Endothelial cell (in vitro differentiated cells): ENCODE data around the gene FUT7.

DNA sequence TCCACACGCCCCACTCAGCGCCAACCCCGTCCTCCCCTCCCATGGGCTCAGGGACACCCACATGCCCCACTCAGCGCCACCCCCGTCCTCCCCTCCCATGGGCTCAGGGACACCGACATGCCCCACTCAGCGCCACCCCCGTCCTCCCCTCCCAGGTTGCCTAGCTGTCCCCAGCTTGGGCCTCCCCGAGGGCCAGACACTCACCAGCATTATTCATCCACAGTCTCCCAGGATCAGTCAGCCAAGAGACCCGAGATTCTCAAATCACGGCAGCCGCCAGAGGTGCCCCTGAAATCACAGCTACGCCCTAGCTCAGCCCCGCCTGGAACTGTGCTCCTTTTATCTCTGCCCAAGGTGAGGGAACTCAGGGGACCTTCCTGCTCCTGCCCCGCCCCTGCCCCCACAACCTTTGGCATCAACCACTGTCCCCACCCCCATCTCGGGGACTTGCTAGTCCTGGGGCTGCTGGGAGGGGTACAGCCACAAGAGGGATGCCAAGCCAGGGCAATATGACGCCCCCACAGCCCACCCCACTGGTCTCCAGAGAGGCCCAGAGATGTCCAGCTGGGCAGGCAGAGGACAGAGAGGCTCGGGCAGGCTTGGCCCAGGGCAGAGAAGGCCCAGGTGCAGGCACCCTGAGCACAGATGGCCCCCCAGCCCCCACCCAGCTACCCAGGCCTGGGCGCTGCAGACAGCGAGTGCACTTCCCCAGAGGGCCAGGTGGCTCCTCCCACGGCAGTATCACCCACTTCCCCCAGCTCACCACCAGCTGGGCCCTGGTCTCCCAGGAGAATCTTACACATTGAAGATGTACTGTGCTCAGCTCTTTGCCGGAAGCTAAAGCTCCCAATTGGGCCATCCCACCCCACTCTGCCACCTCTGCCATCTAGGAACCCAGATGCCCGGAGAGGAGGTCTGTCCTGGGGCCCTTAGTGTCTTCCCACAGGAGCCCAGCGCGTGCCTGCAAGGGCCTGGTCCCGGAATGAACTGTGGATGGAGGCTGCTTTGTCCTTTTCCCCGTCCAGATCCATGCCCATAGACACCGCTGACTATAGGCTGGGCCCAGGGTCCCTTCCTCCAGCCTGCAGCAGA is at the start of gene FUT7:
Gene FUT7 (minus strand): TSS at position 314 of the 1,092 bp plus-strand sequence.
- PRO-cap, result no peak

DNA sequence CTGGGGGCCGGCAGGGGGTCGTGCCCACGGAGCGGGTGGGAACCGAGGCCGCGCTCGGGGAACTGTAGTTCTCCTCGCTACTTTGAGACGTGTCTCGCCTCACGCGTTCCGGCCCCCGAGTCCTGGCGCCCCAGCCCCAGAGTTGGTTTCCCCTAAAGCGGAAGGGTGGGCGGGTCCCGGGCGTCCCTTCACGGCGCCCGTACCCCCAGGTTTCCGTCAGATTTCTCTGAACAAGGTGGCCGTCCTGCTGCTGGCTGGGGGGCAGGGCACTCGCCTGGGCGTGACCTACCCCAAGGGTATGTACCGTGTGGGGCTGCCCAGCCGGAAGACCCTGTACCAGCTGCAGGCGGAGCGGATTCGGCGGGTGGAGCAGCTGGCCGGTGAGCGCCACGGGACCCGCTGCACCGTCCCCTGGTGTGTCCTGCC is 537 bp downstream of the UAP1L1 start:
- PRO-cap, result no peak

DNA sequence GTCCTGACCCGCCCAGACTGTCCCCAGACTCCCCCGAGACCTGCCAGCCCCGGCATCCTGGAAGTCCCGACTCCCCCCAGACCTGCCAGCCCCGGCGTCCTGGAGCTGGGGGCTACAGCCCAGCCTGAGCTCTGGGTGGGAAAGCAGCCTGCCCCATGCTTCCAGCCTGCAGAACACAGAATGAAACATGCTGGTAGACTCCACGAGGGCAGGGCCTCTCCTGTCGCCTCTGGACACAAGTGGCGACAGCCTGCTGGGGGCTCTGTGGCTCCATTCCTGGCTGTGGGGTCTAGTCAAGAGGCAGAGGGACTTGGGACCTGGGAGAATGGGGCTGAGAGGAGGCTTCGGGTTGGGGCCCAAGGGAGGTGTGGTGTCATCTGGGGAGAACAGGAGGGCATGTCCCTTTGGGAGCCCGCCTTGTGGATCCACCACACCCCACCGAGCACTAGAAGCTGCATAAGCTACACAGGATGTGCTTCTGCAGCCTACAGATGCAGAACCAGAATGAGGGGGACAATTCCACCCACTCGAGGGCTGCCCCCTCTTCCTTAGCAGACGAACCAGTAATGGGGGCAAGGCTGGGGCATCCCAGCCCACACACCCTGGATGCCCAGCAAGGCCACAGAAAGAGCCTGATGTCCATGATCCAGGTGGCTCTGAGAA is 3.9 kb upstream of the MAN1B1 start:
- PRO-cap, result no peak

DNA sequence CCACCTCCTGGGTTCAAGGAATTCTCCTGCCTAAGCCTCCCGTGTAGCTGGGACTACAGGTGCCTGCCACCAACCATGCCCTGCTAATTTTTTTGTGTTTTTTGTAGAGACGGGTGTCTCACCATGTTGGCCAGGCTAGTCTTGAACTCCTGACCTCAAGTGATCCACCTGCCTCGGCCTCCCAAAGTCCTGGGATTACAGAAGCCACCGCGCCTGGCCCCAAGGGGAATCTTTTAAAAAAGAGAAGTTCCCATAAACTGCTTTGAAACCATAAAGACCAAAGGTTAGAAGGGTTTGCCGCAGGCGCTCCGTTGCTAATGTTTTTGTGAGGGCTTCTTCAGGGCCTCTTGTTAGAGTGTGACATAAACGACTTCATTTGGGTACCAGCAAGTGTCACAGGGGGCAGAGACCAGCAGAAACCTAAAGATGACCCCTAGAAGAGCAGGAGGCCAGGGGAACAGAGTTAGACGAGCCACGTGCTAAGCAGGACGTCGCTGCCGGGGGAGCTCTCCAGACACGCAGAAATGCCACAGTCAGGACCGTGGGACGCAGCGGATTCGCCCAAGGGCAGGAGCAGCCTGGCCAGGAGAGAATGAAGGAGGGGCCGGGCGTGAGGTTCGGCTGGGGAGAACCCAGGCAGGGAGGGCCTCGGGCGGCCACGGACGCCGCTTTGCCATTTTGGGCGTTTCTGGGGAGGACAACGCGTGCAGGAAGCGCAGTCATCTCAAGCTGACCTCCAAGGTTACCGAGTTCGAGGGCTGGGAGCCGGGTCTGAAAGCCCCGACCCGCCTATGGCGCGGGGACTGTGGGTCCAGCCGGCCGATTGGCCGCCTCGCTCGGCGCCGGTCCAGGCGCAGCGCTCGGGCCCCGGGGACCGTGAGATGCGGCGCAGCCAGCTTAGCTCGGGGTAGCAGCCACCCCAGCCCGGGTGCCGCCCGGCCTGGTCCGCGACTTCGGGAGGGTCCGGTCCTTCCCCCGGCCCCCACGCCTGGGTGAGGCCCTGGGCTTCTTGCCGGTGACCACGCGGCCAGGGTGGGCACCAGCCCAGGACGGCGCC is 999 bp upstream of the MAN1B1 start:
- PRO-cap, result no peak

DNA sequence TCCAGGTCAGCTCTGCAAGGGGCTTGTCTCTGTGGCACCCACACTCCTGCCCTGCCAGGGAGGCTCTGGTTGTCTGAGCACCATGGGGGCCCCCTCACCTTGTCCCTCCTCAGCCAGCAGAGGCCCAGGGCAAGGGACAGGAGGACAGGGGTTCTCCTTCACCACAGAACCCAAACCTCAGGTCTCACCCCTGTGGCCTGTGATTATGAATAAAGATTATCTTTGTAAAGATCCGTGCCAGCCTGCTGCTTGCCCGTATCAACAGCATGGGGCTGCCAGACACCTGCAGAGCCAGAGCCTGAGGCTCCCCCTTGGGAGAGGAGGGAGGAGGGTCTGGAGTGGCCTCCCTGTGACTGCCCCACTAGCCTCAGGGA is 1.6 kb downstream of the SSNA1 start:
- PRO-cap, result no peak

DNA sequence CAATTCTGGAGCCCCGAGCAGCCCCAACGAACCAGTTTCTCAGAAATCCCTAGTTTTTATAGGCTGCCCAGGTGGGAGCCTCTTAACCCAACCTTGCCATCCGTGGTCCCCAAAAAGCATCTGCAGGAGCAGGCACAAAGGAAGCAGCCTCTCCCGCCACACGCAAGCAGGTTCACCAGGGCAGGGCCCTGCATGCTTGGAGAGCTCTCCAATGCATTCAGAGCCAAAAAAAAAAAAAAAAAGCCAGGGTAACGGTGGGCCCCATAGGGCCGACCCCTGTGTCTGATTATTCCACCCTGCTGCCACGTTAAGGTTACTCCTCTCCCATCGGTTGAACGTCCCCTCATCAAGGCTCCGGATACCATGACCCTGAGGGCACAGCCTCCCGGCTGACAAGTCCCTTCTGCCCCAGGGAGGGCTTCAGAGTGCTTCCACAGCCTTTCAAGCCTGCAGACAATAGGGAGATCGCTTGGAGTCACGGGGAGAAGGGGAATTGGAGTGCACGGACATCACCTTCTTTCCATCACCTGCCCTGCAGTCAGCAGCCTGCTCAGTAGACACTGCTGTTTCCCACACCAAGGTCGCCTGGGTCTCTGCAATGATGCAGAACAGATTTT is 887 bp upstream of the TPRN start:
- PRO-cap, result no peak

GRCh38 chr9:137212763-137213789 is 4.2 kb upstream of the ENSG00000284976 start:
- PRO-cap, result no peak

DNA sequence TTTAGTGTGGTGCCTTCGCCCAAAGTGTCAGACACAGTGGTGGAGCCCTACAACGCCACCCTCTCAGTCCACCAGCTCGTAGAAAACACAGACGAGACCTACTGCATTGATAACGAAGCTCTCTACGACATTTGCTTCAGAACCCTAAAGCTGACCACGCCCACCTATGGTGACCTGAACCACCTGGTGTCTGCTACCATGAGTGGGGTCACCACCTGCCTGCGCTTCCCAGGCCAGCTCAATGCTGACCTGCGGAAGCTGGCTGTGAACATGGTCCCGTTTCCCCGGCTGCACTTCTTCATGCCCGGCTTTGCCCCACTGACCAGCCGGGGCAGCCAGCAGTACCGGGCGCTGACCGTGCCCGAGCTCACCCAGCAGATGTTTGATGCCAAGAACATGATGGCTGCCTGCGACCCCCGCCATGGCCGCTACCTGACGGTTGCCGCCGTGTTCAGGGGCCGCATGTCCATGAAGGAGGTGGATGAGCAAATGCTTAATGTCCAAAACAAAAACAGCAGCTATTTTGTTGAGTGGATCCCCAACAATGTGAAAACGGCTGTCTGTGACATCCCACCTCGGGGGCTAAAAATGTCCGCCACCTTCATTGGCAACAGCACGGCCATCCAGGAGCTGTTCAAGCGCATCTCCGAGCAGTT is 1.8 kb downstream of the TUBB4B start:
- PRO-cap, result no peak

DNA sequence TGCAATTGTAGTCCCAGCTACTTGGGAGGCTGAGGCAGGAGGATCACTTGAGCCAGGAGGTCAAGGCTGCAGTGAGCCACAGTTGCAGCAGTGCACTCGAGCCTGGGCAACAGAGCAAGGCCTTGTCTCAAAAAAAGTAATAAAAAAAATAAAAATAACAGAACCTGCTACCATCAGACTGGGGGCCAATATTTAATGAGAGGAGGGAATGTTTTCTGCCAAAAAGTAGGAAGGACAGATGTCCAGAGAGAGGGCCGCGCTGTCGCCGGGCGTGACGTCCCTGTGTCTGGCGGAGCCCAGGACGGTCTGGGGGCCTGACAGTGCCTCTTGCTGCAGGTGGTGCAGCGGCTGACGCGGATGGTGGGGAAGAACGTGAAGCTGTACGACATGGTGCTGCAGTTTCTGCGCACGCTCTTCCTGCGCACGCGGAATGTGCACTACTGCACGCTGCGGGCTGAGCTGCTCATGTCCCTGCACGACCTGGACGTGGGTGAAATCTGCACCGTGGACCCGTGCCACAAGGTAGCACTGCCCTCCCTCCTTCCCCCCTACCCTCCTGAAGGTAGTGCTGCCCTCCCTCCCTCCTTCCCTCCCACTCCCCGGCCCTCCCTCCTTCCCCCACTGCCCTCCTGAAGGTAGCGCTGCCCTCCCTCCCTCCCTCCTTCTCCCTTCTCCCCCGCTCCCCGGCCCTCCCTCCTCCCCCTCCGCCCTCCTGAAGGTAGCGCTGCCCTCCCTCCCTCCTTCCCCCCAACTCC is 7.8 kb downstream of the NELFB start:
- PRO-cap, result no peak

DNA sequence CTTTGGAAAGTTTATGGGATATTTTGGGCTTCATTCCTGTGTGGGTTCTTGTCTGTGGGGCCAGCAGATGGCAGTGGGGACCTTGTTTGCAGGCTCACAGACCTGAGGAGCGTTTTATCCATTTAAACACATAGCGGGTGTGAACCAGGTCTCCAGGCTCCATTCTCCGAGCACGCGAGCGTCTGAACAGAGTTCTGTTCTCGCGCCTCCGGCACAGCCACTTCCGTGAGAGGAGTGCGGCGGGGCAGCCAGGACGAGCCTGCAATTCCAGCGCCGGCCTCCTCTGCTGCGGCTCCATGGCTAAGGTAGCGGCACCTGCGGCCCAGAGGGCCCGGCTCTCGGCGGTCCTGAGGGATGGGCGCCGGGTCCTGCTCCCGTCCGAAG is 7.4 kb downstream of the NRARP start:
- PRO-cap, result no peak

DNA sequence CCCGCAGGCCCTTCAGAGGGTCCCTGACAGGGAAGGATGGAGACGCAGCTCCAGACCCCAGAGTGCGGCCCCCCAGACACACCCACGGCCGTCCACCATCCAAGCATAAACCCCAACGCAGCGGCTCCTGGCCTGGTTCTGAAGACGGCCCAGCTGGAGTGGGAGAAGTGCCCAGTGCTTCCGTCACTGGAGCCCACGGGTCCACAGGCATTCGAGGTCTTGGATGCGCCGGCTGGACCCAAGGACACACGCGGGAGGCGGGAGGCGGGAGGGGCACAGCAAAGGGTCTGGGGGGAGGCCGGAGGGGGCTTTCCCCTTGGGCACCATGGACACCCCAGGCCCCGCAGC is 15.4 kb downstream of the EXD3 start:
- PRO-cap, result no peak

DNA sequence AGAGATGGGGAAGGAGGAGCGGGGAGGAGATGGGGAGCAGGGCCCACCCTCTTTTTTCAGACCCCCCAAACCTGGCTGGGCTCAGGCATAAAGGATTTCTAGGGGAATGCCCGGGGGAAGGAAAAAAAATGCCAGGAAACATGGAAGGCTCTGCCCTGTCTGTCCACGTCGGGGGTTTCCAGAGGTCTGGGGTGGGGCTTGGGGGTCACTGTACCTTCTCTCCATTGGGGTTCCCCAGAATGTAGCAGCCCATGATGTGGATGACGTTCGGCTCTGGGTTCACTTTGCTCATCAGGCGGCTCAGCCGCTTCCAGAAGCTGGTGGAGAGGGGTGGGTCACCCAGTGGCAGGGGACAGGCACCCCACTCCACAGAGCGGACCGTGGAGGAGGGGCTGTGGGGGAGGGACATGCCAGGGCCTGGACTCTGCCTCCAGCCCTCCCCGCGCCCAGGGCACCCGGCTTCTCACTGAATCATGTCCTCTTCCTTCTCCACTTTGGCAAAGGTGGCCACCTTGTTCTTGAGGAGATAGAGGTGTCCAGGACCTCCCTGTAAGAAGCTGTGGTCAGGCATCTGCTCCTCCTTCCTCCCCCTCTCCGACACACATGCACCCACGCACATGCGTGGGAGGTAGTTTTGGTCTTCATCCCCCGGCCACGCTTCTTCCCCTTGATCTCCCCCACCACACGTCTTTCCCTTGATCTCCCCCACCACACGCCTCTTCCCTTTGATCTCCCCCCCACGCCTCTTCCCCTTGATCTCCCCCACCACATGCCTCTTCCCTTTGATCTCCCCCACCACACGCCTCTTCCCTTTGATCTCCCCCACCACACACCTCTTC is 8.8 kb upstream of the ENTPD8 start:
- PRO-cap, result no peak

- PRO-cap, result no peak
Observed at GRCh38 chr9:137456963-137457772, 2.0 kb downstream of the NSMF start.

- PRO-cap, result no peak
Observed at GRCh38 chr9:137517981-137518463, 32.2 kb downstream of the PNPLA7 start.

DNA sequence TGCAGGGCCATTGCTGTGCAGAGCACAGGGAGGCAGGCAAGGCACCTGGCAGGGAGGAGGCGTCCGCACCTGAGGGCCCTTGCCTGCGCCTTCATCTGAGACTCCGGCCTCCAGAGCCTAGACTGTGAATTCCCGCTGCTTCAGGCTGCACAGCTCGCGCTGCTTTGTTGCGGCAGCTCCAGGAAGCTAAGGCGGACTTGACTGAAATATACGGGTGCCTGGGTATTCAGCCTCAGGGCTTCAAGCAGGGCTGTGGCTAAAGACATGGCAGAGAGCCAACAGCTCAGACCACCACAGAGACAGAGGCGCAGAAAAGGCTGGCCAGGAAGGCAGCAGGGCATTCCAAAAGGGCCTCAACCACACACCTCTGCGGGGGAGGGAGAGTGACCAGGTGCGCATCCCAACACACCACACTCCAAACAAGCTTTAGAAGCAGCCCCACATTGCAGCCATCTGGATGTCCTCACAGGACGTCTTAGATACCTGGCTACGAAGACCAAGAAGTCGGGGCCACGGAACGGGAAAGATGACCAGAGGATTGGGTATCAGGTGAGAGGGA is 1.5 kb upstream of the DPH7 start:
- PRO-cap, result no peak

DNA sequence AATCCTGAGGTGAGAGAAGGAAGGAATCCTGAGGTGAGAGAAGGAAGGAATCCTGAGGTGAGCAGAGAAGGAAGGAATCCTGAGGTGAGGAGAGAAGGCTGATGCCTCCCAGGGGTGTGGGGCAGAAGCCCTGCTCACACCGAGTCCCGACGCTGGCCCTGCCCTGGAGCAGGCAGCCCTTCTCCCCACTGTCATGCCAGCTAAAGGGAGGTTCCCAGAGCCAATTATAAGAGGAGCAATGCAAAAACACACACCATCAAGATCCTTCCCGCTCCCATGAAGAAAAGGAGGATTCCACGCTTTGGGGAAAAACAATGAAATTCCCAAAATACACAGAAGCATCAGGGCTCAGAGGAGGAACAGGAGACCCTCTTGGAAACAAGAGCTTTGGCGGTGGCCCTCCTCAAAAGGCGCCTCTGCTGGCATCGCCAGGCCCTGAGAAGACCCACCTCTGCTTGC is 3.8 kb downstream of the ZMYND19 start:
- PRO-cap, result no peak

DNA sequence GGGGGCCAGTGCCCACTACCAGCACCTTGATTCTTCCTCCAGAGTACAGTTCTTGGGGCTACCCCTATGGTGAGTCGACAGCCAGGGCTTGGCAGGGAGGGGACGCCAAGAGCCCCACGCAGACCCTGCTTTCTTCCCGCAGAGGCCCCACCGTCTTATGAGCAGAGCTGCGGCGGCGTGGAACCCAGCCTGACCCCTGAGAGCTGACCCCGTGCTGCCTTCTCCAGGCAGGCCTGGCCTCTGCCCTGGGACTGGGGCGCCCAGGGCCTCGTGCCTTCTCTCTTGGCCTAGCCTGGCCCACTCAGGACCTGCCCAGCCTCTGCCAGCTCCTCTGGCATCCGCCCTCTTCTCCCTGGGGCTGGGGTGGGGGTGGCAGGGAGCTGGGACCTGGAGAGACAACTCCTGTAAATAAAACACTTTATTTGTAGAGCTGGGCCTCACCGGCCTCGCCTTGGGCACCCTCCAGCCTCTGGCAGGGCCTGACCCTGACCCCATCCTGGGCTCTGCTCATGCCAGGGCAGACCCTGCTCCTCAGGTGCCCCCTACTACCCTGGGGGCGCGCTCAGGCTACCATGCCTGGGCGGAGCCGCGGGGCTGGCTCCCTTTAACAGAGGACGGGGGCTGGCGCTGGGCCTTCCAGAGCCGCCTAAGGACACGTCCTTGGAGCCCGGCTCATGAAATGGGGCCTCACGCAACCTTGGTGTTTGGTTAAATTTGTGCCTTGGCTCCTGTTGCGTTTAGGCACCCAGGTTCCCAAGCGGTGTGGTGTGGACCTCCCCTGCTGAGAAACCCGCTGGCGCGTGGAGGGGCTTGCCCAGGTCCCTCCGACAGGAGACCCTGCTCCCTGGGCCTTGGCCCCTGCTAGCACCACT is 3.6 kb upstream of the EHMT1 start:
- PRO-cap, result no peak

DNA sequence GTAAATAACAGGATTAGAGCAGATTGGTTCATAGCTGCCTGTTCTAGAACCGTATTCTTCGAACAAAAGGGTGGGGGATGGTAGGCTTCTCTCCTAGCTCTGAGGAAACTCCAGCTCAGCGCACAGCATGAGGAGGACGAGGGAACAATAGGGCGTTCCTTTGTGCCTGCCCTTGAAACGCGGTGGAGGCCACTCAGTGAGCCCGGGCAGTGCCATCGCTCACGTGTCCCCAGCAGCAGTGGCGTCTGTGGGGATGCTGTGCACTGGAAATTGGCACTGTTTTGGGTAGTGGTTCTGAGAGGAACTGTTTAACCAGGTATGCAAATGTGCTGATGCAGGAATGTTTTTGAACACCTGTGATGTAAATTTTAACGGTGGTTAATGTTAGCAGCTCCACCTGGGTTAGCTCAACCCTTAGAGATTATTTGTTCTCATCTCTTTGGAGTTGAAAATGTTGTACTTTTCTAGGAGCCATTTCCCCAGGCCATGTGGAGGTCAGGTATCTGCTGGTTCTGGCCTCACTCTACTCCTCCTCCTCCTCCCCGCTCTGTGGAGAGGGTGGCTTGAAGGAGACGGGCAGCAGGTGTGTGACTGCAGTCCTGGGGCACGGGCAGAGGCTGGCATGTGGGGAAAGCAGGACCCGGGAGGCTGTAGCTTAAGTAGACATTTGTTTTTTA is 48.2 kb downstream of the EHMT1 start:
- PRO-cap, result bidirectional peak, plus-strand start at position 121 of the sequence, minus-strand start at position 79 of the sequence

DNA sequence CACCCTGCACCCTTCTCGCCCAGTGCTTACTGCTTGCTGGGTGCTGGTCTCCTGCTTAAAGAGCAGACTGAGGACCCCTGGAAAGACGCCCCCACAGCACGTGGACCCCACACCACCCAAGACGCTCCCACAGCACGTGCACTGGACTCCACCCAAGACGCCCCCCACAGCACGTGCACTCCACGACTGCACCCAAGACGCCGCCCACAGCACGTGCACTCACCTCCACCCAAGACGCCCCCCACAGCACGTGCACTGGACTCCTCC is 50.4 kb downstream of the EHMT1 start:
- PRO-cap, result no peak

DNA sequence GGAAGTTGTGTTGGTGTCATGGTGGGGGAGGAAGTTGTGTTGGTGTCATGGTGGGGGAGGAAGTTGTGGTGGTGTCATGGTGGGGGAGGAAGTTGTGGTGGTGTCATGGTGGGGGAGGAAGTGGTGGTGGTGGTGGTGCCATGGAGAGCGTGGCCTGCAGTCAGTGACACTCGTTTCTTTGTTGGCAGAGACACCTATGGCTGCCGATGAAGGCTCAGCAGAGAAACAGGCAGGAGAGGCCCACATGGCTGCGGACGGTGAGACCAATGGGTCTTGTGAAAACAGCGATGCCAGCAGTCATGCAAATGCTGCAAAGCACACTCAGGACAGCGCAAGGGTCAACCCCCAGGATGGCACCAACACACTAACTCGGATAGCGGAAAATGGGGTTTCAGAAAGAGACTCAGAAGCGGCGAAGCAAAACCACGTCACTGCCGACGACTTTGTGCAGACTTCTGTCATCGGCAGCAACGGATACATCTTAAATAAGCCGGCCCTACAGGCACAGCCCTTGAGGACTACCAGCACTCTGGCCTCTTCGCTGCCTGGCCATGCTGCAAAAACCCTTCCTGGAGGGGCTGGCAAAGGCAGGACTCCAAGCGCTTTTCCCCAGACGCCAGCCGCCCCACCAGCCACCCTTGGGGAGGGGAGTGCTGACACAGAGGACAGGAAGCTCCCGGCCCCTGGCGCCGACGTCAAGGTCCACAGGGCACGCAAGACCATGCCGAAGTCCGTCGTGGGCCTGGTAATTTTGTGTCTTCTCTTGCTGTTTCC is 97.8 kb downstream of the EHMT1 start:
- PRO-cap, result no peak